ENCODE data around the genes GRM7, CPNE9 and BRK1.

DNA sequence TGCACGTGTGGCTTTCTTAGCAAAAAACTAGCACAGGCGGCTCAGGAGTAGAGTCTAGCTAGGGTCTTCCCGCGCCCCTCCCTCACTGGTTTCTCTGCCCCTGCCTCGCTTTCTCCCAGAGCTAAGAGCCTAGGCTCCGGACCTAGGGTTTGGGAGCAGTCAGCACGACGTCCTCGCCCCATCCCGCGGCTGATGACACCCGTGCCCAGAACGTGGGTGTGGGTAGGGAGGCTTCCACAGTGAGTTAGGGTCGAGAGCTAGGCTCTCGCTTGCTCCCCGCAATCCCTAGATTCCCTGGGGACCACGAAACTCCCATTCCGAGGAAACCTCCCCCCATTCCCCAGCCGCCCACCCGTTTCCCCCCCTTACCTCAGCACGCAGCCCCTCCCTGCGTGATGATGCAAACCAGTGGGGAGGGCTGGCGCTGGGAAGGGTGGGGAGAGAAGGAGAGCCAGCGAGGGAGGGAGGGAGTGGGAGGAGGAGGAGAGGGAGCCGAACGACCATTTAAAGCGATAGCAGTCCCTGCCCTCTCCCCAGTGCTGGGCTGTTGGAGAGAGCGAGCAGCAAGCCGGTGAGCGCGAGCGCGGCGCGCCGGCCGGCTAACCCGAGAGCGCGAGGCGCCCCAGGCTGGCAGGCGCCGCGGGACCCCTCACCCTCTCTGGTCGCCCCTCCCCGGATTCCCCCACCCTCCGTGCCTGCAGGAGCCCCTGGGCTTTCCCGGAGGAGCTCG lies at the start of gene GRM7:
GRM7 (plus strand) TSS at position 536 of the 730 bp plus-strand sequence.
- RRBS, result under 1% methylated on average over 10 of the region's 49 CpGs

- RRBS, result no CpG with 5 or more reads among the region's 3 CpGs
These were observed 343.9 kb downstream of the GRM7 start for GRCh38 chr3:7204742-7205232.

GRCh38 chr3:7505152-7505512 lies 644.2 kb downstream of the GRM7 start:
- RRBS, result no CpG with 5 or more reads among the region's 2 CpGs

GRCh38 chr3:8416932-8417295 lies 84.7 kb upstream of the LMCD1 start:
- RRBS, result no CpG with 5 or more reads among the region's 5 CpGs

- RRBS, result no CpG with 5 or more reads among the region's 15 CpGs
These were observed 57.3 kb upstream of the LMCD1 start for GRCh38 chr3:8444223-8444887.

- RRBS, result no CpG with 5 or more reads among the region's 3 CpGs
These were observed 13.3 kb upstream of the LMCD1 start for GRCh38 chr3:8488338-8488797.

DNA sequence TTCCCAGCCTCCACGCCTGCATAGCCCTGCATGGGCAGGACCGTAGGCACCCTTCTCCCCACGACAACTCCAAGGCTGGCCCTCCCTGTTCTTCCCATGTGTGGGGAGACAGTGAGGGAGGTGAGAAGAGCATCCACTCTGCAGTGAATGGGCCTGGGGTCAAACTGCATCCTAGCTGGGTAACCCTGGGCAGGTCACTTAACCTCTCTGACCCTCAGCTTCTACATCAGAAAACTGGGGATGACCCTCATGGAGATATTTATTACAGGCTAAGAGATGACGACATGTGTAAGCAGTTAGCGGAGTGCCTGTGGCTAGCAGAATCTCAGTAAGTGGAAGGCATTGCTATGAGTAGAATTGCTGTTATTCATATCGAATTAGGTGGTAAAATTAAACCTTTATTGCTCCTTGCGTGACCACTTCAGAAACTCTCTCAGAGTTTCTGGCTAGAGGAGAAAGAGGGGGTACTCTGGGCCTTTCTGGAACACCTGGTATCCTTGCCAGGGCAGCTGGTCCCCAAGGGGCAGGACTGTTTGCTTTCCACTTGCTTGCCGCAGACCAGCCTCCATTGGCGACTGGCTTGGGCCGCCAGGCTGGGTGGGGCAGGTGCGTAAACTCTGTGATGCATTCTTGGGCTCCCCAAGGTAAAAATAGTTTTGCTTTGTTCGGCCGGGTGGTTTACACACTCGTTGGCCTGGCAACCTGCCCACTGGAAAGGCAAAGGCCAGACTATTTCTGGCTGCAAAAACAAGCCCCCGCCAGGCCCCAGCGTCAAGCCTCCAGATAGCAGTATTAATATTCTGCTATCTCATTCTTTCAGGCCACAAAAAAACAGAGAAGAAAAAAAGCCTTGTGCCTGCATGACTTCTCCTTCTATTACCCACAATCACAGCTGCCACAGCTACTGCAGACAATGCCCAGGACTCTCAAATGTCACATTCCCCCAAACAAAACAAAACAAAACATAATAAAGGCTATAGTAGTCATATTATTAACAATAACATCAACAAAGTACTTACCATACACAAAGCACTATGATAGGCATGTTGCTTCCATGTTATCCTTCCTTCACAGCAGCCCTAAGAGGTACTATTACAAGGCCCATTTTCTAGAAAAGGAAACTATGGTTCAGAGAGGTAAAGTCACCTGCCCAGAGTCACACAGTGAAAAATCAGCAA lies 13.7 kb upstream of the SSUH2 start:
- RRBS, result no CpG with 5 or more reads among the region's 16 CpGs

GRCh38 chr3:8677285-8678101 lies 32.9 kb upstream of the SSUH2 start:
- RRBS, result no CpG with 5 or more reads among the region's 15 CpGs

DNA sequence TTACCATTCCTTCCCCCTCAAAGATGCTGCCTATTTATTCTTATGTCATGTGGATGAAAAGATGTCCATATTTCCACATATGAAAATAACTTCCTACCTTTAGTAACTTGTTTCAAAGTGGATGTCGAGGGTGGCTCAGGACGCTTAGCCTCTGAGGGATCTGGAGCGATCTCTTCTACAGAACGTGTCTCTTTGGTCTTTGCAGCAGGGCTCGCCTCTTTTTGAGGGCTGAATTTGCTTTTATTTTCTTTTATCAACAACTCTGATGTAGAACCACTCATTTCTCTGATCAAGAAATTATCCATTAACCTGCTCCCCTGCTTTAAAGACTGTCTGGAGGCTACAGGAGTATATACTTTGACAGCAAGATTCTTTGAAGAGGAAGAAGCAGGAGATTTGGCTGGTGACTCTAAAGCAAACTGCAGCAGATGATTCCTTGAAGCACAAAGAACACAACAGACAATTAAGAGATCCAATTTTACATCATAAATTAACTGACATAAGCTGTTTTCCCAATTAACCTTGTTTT lies 21.8 kb downstream of the RAD18 start:
- RRBS, result no CpG with 5 or more reads among the region's 5 CpGs

DNA sequence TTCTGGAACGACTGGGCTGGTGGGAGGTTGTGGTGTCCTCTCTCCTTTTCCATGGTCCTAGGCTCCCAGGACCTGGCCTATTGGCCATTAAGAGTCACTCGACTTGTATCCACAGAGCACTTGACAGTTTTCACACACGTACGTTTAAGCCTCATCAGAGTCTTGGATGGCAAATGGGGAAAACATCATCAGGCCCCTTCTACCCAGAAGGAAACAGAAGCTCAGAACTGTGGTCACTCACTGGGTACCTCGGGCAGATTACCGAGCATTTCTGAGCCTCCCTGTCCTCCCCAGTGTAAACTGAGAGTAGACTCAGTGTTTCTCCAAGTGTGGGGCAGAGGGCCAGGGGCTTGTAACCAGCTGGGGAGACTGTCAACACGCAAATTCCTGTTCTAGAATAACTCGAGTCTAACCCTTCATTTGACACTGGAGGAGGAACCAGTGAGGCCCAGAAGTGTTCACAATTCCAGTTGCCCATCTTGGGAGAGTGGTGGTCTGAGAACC lies 86.1 kb upstream of the RAD18 start:
- RRBS, result no CpG with 5 or more reads among the region's 8 CpGs

- RRBS, result no CpG with 5 or more reads among the region's 6 CpGs
These were observed 11.3 kb upstream of the SETD5 start for GRCh38 chr3:9385847-9386733.

DNA sequence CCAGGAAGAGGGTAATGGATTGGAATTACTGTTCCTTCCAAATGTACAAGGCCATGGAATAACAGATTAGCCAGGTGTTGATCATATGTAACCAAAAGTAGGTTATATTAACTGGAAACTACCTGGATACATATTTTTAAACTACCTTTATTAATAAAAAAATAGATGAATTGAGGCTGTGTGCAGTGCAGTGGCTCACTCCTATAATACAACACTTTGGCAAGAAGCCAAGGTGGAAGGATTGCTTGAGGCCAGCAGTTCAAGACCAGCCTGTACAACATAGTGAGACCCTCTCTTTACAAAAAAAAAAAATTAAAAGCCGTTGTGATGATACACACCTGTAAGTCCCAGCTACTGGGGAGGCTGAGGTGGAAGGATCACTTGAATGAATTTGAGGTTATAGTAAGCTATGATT lies 43.3 kb downstream of the SETD5 start:
- RRBS, result no CpG with 5 or more reads among the region's 1 CpG

DNA sequence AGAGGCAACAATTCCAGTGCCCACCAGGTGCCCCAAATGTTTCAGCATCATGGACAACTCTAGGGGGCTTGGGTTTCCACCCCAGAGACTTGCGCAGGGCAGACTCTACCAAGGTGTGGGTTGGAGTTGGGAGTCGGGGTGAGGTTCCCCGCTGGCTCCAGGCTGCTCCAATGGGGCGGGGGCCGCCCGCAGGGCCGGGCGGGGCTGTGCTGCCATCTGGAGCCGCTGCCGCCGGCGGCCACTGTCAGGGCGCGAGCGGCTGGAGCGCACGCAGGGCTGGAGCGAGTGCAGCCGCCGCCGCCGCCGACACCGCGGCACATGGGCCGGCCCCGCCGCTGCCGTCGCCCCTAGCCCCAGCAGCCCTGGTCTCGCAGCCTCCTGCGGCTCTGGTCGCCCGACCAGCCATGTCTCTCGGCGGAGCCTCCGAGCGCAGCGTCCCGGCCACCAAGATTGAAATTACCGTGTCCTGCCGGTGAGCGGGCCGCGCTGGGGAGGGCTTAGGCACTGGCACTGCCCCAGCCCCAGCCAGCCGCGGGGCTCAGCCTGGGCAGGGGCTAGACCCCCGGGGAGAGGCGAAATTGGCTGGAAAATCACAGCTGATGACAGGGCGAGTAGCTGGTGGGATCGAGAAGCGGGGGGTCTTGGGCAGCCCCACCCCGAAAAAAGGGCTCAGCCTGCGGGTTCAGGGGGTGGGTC lies at the start of gene CPNE9:
CPNE9 (plus strand) TSS at position 241 of the 696 bp plus-strand sequence.
- RRBS, result 4% methylated on average over 25 of the region's 54 CpGs

- RRBS, result 86% methylated on average over 2 of the region's 17 CpGs
These were observed 7.7 kb downstream of the OGG1 start for GRCh38 chr3:9757300-9758057.

- RRBS, result no CpG with 5 or more reads among the region's 8 CpGs
These were observed 803 bp downstream of the CRELD1 start for GRCh38 chr3:9934447-9934826.

DNA sequence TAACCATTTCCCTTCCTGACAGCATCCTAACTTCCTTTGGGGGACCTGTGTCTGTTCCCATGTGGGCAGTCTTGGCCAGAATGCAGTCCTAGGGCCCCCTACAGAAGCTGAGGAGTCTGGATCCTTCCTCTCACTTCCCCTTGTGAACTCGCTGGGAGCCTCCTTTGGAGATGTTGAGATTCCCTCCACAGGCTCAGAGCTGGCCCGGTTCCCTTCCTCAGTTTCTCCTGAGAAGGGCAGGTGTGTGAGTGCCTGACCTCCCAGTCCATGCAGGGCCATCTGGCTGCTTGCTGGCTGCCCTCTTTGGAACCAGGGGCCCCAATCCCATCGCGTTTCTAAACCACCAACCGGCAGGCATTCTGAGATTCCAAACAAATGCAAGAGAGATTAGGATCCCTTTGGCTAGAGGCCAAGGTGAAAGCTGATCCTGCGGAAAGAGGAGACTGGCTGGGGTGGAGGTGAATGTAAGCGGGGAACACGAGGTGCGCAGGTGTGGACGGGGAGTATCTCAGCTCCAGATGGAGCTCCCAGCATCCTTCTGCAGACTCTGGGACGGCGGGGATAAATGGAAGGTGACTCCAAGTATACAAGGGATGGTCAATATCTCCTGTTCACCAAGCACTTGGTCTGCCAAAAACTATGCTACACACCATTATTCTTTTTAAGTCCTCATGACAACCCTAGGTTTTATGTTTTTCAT lies 2.9 kb upstream of the PRRT3 start:
- RRBS, result no CpG with 5 or more reads among the region's 12 CpGs

DNA sequence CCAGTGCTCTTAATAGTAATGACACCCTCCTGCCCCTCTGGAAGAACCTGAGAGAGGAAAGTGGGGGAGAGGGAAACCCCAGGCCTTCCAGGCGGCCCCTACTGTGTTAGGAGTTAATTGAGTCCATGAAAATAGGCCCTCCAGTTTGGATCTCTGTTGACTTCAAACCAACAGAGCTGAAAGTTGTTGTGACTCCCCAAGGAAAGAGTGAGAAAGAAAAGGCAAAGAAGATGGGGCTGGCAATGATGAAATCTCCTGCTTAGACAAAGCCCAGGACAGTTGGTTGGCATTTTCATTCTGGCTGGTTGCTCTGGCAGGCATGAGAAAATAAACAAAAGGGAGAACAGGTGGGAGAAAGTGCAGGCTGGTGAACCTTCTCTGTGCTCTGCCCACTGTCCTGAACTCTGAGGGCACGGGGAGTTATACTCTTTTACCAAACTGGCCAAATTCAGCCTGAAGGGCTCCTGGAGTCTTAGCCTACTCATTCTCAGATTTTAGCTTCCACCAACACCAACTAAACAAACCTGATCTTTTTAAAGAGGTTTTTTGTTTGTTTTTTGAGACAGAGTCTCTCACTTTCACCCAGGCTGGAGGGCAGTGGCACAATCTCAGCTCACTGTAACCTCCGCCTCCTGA lies 3.8 kb upstream of the PRRT3 start:
- RRBS, result no CpG with 5 or more reads among the region's 3 CpGs

DNA sequence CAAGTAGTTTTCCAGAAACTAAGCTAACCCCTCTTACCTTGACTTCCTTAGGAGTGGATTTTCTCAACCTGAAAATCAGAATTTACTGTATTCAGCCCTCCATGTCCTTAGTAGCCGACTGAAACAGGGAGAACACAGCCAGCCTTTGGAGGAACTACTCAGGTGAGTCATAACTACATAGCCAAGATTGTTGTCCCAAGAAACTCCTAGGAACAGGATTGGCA lies 22.4 kb downstream of the FANCD2OS start:
- RRBS, result no CpG with 5 or more reads among the region's 1 CpG

GRCh38 chr3:10115279-10116721 lies at the start of gene BRK1:
TSS of gene BRK1 (plus strand) at chr3:10115675.
- RRBS, result 0% methylated on average over 1 of the region's 66 CpGs

- RRBS, result no CpG with 5 or more reads among the region's 8 CpGs
These were observed 9.4 kb upstream of the IRAK2 start for GRCh38 chr3:10155123-10155846.